ENCODE measurements around the gene IKBIP.

- RRBS, result no CpG with 5 or more reads among the region's 8 CpGs
These were observed 208.0 kb upstream of the NEDD1 start for GRCh38 chr12:96699076-96699386.

GRCh38 chr12:97724157-97724557 lies 791.2 kb upstream of the TMPO start:
- RRBS, result no CpG with 5 or more reads among the region's 9 CpGs

GRCh38 chr12:97756410-97756667 lies 759.1 kb upstream of the TMPO start:
- RRBS, result no CpG with 5 or more reads among the region's 2 CpGs

GRCh38 chr12:98274760-98275163 lies 240.6 kb upstream of the TMPO start:
- RRBS, result no CpG with 5 or more reads among the region's 2 CpGs

DNA sequence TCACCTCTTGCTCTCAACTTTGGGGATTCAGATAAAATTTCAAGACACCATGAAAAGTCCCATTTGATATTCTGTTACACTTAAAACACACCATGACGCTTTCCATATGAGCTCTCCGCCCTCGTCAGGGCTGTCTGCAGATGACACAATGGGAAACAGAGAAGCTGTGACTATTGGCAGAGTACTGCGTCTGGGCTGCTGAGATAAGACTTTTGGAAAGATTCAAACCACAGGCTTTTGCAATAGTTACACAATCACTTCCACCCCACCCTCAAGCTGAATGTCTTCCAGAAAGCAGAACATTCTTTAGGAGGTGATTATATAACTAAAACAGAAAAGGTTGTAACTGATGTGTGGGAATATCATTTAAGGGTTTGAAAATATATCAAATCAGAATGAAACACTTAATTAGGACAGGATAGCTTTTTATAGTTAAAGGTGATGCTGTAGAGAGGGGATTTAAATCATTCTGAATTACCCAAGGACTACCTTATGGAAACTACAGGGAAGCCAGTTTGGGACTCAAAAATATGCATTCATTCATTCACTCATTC lies 75.3 kb upstream of the TMPO start:
- RRBS, result no CpG with 5 or more reads among the region's 4 CpGs

DNA sequence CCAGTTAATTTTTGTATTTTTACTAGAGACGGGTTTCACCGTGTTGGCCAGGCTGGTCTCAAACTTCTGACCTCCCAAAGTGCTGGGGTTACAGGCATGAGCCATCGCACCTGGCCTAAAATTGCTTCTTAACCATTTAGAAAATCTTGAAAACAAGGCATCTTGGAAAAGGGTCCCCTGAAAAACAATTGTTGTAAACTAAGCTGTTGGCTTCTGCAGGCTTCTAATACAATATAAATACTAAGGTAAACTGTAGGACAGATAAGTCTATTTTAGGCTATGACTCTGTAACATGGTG lies 19.6 kb upstream of the SLC25A3 start:
- RRBS, result no CpG with 5 or more reads among the region's 3 CpGs

DNA sequence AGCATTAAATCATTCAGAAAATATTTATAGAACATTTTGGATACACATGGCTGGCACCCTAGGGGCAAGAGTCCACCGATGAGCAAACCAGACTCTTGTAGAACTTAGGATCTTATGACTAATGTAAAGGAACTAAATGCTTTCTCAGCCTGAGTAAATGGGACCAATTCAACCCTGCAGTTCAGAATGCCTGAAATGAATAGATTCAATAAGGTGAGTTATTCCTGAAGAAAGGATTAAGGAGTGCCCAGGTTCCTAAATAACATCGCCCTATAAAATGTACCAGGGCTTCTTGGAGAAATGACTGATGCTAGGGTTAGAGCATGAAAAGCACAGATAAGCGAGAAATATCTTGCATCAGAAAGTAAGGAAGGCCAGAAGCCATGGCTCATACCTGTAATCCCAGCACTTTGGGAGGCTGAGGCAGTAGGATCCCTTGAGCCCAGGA lies 19.1 kb upstream of the SLC25A3 start:
- RRBS, result no CpG with 5 or more reads among the region's 3 CpGs

- RRBS, result no CpG with 5 or more reads among the region's 4 CpGs
These were observed 18.5 kb upstream of the SLC25A3 start for GRCh38 chr12:98575036-98575401.

DNA sequence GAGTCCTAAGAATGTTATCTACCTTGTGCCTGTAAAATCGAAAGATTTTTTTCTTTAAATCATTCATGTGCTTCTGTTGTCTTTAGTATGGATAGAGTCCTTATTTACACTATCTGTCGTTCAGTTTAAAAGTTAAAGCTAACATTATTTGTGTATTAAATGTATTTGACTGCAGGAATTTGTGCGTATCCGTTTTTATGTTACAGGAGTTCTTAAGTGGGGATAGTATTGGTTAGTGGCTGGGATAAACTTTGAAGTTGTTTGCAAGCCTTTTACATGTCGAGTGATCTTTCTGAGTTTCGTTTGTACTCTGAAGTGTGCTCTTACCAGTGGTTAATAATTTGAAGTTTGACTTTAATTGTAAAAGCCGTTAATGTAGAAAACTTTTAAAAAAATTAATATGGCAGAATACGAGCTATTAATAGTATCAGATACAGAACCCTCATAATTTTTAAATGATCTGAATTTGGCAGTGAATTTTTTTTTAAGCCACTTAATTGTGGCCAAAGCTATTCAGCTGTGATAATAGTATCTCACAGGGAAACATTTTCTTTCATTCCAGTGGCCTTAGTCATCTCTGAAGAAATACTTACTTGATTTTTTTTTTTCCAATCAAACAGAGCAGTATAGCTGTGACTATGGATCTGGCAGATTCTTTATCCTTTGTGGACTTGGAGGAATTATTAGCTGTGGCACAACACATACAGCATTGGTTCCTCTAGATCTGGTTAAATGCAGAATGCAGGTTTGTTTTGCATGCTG lies 1.5 kb downstream of the SLC25A3 start:
- RRBS, result no CpG with 5 or more reads among the region's 8 CpGs

DNA sequence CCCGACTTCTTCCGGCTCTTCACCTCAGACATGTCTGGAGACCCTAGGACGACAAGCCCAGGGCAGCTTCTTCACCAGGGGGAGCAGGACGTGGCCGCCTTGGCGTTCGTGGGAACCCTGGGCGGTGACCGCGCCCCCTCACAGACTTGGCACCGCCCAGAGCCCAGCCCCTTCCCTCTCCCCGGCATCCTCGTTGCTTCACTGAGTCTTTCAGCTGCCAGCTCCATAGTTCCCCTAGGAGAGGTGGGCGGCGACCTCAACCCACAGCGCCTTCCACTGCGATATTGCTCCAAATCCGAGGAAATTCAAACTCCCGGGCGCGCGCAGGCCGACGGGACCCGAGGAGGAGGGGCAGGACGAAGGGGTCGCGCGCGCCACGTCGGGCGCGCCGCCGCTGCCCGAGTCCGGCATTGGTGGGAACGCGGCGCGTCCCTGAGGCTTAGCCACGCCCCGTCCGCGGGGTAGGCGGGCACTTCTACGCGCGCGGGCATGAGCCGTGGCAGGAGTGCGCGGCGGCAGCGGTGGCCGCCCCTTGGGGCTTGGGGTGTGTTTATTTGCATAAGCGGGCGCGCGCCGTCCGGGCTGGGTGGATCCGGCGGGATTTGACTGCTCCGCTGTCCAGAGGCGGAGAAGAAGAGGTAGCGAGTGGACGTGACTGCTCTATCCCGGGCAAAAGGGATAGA lies at the start of gene IKBIP:
Gene IKBIP, minus strand, starts transcription at position 119 of the 683 bp plus-strand sequence.
- RRBS, result 1% methylated on average over 25 of the region's 70 CpGs

GRCh38 chr12:98893650-98894201 lies 248.6 kb downstream of the APAF1 start:
- RRBS, result no CpG with 5 or more reads among the region's 20 CpGs

GRCh38 chr12:99059784-99060247 lies 414.7 kb downstream of the APAF1 start:
- RRBS, result no CpG with 5 or more reads among the region's 6 CpGs

GRCh38 chr12:99453262-99453845 lies 194.2 kb upstream of the GARIN6 start:
- RRBS, result no CpG with 5 or more reads among the region's 9 CpGs

- RRBS, result no CpG with 5 or more reads among the region's 13 CpGs
These were observed 35.1 kb downstream of the BLTP3B start for GRCh38 chr12:100107384-100108104.

DNA sequence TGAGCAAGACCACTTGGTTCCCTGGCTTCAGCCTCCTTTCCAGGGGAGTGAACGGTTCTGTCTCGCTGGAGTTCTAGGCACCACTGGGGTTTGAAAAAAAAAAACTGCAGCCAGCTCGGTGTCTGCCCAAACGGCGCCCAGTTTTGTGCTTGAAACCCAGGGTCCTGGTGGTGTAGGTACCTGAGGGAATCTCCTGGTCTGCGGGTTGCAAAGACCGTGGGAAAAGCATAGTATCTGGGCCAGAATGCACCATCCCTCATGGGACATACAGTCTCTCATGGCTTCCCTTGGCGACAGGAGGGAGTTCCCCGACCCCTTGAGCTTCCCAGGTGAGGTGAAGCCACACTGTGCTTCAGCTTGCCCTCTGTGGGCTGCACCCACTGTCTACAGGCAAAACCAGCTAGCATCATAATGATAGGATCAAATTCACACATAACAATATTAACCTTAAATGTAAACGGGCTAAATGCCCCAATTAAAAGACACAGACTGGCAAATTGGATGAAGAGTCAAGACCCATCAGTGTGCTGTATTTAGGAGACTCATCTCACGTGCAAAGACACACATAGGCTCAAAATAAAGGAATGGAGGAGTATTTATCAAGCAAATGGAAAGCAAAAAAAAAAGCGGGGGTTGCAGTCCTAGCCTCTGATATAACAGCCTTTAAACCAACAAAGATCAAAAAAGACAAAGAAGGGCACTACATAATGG lies 37.4 kb downstream of the SCYL2 start:
- RRBS, result no CpG with 5 or more reads among the region's 12 CpGs

DNA sequence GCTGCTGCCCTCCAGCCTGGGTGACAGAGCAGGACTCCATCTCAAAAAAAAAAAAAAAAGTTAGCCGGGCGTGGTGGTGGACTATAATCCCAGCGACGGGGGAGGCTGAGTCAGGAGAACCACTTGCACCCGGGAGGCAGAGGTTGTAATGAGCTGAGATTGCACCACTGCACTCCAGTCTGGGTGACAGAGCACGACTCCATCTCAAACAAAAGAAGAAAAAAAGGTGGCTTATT lies 53.5 kb downstream of the SLC17A8 start:
- RRBS, result 91% methylated on average over 4 of the region's 6 CpGs

DNA sequence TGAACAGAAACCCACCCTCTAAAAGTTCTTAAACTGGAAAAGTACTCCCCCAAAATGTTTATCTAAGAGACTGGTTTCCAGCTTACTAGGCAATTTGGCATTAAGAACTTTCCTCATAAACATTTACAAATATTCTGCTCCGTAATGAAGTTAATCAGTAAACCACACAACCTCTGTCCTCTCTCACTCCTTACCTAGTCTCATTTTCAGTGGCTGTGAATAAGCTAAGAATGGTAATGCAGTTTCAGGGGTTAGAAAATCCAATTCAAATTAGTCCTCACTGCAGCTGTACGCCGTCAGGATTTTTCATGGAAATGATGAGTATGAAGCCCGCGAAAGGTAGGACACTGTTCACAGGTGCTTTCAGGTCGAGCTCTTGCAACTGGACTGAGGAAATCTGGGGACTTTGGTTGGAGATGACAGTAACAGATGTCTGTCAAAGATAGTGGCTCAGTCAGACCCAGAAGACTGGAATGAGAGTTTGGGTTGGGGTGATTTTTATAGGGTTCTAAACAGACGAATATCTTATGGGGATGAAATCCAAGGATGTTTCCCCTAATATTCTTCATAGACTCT lies 29.6 kb downstream of the NR1H4 start:
- RRBS, result no CpG with 5 or more reads among the region's 7 CpGs

DNA sequence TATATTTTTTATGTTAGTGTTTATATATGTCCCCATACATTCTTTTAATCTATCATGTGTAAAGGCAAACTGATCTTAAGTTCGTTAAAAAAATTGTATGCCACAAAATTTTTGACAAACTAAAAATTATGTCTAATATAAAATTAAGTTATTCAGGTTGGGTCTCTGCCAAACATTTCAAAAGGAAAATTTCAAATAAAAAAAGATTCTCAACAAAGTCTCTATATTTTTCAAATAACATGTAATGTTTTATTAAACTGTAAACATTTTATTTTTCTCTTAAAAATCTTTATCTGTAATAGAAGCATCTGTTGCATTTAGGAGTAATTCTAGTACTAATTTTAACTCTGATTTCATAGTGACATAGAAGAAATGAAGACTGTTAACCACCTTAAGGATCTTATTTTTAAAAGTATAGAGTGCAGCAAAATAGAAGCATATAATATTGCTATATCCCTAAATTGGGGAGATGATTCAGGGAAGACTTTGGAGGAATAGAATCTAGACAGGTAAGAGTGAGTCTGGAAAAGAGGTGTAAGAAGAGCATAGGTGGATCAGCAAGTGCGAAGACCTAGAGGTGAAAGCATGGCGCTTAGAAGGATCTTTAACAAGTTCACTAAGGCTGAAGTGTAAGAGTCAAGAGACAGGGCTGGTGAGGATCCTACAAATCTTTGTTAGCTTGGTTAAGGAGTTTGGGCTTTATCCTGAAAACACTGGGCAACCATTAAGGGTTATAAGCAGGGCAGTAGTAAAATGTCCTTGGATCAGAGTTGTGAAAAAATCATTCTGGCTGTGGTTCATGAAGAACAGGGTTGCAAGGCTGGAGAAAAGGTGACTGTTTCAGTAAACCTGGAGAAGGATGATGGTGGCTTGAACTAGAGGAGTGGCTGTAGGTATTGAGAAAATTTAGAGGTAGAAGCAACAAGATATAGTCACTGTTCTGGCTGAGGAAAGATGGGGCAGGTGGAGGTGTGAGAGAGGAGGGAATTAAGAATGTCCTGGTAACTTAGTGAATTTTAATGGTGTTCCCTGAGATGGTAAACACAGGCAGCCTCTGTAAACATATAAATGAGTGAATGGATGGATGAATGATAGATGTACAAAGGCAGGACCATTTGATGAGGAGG lies 4.2 kb downstream of the GAS2L3 start:
- RRBS, result no CpG with 5 or more reads among the region's 3 CpGs

- RRBS, result no CpG with 5 or more reads among the region's 3 CpGs
These were observed 5.1 kb downstream of the SLC5A8 start for GRCh38 chr12:101204859-101205378.

All from pericardium (tissue), 1 donor.